REH cell (cell line): ENCODE measurements around the genes CDPF1 and PKDREJ.

- PRO-cap: no peak
Observed at GRCh38 chr22:46061455-46062487, 84.8 kb upstream of the WNT7B start.

DNA sequence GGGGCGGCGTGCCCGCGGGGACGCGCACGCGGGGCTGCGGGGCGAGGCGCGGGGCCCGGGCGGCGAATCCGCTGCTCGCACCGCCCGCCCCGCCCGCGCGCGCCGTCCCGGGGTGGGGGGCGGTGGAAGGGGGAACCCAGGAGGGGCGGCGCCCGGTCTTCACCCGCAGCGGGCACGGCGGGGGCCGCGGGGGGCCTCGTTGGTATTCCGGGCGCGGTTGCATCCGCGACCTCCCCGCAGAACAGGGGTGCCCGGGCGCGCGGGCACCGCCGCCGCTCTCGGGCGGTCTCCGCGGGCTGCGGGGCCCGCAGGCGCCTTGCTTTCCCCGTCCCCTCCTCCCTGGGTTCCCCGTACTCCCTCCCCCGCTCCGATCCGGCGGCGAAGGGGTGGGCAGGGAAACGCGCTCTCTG lies 79.1 kb upstream of the PPARA start:
- PRO-cap: bidirectional peak, plus-strand start outside the sequence, minus-strand start at position 341 of the sequence

DNA sequence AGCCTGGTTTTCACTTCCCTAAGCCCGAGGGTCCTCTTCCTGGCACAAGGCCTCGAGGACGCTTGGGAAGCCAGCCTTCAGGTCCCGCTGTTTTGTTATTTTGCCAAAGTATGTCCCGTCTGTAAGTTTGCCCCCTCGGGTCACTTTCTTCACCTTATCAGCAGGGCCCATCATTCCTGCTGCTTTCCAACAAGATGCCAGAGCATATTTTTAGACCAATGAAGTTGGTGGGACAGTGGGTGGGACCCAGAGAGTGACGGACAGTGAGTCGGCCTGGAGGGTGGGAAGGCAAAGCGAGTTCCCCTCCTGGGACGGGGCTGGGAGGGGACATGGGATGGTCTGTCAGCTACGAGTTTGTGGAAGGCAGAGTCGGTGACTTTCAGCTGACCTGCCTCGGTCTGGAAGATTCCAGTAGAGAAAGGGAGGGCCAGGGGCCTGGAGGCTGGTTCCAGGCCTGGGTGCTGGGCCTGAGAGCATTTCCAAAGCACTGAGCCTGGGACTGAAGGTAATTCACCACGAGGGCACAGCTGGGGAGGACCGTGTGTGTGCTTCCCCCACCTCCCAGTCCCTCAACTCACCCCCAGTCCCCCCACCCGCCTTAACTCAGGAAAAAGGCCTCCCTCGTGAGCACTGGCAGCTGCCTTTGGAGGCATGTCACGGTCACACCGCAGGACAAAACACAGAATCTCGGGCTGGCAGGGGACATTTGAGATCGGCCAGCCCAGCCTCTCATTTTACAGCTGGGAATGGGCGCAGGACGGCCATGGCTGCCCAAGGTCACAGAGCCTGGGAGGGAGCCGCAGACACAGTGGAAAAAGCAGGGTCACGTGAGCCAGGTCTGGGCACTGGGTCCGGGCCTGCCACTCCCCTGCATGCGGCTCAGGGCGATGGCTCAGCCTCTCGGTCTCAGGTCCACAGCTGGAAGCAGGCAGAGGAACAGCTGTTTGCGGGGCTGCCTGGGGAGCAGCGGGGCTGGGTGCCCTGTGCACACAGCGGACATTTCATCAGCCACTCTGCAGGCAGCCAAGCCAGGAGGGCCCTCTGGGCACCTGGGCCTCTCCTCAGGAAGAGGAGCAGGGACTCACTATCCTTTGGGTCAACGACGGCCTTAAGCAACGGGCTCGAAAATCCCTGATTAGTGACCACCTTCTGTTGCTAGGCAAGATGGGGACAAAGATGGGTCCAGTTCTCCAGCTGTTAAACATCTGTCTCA lies 10.7 kb upstream of the PPARA start:
- PRO-cap: no peak

GRCh38 chr22:46147282-46147835 lies 3.0 kb upstream of the PPARA start:
- PRO-cap: no peak

GRCh38 chr22:46250043-46251133 lies at the start of gene CDPF1:
Gene CDPF1 (minus strand): TSS chr22:46250293.
- PRO-cap: no peak

GRCh38 chr22:46263241-46263774 lies at the start of gene PKDREJ:
Gene PKDREJ (minus strand): TSS chr22:46263343.
- PRO-cap: no peak

DNA sequence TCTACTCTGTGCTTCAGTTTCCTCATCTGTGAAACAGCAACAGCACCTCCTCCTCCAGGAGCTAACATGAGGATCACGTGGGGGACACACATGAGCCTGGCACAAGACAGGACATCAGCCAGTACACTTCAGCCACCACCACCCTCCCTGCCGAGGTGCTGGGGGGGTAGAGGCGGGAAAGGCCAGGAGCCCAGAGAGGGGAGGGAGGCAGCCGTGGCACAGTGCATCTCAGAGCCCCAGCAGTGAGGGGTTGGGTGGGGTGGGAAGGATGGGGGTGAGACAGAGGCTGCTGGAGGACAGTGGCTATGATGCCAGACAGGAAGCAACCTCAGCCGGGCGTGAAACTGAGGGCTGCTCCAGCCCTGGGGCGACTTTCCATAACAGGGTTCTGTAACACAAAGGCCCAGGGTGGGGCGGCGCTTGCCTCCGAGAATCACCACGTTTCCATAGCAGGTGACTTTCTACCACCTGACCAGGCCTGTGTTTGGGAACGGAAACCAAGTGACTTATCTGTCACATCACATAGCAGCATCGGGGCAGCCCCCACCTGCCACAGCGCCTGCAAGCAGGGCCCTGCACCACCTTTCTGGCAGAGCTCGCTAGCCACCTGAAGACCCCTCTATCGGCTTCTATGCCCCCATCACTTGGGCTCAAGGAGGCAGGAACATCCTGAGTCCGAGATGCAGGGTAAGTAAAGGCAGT lies 85.7 kb downstream of the TRMU start:
- PRO-cap: no peak

DNA sequence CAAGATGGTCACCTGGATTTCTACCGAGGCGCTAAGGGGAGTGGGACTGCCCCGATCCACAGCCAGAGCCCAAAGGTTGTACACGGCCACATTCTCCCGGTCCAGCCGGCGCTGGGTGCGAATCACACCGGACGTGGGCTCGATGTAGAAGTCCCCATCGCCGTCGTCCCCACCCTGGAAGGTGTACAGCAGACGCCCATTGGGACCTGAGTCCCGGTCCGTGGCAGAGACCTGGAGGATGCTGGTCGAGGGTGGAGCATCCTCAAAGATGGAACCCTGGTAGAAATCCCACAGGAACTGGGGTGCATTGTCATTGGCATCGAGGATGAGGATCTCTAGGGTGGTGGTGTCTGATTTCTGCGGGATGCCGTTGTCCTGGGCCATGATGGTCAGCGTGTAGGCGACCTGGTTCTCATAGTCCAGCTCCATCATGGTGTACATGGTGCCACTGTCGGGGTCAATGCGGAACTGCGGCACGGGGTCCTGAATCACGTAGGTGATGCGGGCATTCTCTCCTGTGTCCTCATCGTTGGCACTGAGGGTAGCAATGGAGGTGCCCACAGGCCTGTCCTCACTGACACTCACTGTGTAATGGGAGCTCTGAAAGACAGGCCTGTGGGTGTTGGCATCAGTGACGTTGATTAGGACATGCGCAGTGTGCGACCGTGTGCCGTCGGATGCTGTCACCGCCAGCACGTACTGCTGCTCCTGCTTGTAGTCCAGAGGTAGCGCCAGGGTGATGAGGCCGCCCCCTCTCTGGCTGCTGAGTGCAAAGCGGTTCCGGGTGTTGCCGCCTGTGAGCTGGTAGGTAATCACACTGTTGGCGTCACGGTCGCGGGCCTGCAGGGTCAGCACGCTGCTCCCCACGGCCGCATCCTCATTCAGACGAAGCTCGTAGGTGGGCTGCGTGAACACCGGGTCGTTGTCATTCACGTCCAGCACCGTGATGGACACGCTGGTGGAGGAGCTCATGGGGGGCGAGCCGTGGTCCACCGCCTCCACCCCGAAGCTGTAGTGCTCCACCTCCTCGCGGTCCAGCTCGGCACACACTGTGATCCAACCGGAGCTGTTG lies 2.9 kb downstream of the CELSR1 start:
- PRO-cap: no peak

- PRO-cap: no peak
Observed at GRCh38 chr22:46573000-46573592, 35.7 kb upstream of the CELSR1 start.

DNA sequence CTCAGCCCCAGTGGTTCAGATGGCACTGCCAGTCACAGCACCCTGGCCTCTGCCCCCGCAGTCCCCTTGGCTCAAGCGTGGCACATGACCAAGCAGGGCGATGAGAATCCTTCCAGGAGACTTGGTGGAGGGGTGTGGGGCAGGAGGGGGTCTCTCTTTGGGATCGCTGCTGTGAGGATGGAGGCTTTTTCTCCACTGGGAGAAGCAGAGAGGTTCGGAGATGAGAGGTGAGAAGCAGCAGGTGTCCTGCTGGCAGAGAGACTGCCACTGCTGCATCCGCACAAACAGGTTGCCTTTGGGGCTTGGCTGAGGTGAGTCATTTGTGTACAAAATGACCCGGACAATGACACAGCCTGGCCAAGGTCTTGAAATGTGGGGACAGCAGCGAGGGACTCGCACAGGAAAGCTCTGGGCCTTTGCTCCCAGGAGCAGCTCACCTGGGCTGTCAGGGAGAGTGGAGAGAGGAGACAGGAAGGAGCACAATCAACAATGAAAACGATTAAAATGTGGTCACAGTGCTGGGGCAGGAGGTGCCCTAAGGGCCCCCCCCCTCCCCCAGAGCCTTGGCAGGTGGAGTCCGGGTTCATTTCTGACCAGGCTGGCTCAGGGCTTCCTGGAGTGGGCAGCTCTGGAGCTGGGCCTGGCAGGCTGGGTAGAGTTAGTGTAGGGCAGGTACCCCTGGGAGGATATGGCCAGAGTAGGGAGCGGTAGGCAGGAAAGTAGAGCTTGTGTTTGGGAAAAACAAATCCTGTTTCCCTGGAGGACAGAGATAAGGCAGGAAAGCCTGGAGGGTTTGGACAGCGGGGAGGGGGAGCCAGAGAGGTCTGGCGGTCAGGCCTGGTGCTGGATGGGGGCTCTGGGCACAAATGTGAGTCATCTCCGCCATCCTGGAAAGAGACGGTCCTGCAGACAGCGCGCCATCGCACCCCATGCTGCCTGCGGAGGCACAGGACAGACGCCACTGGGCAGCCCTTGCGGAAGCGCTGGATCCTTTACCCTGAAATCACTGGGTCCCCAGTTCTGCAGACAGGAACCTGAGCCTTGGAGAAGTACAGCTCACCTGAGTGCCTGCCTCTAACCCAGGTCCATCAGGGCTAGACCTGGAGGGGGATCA lies 37.8 kb upstream of the CELSR1 start:
- PRO-cap: no peak

DNA sequence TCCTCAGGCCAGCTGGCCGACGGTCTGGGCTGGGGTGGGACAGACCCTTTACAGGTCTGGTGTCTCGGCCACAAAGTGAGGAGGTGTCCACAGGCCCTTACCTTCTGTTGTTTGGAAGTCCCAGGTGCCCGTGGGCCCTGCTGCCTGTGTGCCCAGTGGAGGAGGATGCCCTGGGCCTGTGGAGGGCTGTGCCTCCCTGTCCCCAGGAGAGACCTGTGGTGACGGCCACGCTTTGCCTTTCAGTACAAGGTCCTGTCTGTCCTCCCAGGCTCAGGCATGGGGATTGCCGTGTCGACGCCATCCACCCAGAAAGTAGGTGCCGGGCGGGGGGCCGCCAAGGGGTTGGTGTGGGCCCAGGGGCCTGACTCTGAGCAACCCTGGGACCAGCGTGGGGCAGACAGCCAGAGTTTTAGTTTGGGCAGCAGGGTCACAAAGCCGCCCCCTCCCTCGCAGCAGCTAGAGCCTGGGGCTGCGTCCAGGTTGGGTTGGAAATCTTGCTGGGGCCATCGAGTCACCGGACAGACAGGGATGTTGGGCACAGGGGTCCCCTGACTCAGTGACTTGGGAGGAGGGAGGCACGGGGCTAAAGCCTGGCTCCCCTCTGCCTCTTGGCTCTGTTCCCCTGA lies 56.3 kb downstream of the GRAMD4 start:
- PRO-cap: no peak

GRCh38 chr22:46691576-46692052 lies 46.4 kb downstream of the CERK start:
- PRO-cap: no peak

- PRO-cap: no peak
Observed at GRCh38 chr22:46707435-46708160, 30.5 kb downstream of the CERK start.

DNA sequence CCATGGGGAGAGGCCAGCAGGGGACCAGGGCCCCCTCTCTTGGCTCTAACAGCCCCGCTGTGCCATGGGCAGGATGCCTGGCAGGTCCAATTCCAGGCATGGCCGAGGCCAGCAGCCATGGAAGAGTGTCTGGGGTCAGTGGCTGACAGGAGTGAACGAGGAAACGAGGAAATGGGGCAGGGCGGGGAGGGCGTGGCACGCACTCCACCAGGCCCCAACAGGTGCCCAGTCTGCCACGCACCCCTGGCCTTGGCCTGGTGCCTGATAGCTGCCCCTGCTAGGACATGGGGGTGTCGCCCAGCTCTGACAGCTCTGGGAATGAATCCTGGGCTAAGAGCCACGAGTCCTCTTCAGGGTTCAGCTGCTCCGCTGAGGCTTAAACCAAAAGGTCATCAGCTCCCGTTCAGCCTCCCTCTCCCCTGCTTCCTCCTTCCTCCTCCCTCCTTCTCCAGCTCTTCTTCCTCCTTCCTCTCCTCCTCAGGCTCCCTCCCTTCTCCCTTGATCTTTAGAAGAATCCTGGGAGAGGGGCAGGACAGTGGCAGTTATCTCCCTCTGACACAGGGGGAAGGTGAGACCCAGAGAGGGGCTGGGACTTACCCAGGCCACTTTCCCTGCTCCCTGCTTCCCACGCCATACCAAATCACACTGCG lies 11.5 kb upstream of the TBC1D22A start:
- PRO-cap: no peak

- PRO-cap: no peak
Observed at GRCh38 chr22:46816039-46816746, 53.7 kb downstream of the TBC1D22A start.

- PRO-cap: no peak
Observed at GRCh38 chr22:46835299-46836116, 73.1 kb downstream of the TBC1D22A start.

- PRO-cap: no peak
Observed at GRCh38 chr22:46942881-46943508, 180.5 kb downstream of the TBC1D22A start.

- PRO-cap: no peak
Observed at GRCh38 chr22:46979516-46980037, 217.1 kb downstream of the TBC1D22A start.

DNA sequence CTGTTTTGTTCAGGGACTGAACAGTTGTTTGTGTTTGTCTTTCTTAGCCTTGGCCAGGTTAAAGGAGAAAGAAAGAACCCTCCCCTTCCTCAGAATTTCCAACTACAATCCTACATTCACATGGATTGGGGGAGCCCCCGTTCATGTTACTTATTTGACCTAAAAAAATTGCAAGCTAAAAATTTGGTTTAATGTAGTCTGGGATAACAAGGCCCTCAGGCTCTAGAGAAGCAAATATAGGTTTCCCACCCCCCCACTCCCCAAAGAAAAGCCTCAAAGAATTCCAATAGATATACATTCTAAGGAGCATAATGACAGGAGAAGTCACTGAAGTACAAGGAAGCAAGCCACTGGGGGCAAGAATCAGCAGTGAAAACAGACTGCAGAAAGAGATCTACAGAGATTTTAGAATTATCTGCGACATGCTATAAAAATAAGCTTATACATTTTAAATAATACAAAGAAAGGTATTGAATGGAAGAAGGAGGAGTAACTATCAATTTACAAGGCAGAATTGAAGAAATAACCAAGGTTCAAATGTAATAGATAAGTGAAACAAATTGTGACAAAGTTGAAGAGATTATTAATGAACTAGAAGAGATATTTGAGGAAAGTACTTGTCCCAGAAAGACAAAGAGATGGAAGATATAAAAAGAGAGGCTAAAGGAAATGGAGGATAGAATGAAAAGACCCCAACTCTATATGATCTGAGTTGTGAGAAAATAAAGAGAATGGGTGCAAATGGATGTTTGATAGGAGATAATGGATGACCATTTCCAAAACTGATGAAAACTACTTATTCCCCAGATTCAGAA lies 343.3 kb downstream of the TBC1D22A start:
- PRO-cap: no peak

- PRO-cap: no peak
Observed at GRCh38 chr22:47153681-47154286, 391.3 kb downstream of the TBC1D22A start.